Metastatic Liver Carcinoma in the Lung (tissue), 2 donors: ENCODE measurements around a stretch of chr6.

DNA sequence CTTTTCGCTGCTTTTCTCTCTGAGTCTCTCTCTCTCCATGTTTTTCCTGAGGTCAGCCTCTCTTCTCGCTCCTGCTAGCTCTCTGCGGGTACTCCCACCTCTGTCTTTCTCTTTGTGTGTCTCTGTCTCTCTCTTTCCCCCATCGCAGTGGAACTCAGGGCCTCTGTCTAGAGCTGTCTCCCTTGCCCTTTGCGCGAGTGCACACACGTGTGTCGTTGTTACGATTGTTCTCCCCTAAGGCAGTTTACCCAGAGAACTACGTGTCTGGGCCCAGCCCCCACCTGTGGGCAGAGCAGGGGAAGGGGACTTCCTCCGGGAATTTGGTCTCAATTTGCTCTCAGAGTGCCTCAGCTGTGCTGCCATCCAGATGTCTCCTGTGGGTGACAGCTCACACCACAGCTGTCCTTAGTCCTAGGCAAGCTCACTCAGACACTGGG, 2.3 kb downstream of the IRF4 start:
- PRO-cap, 2 experiments = no peak in any of the 2 experiments

DNA sequence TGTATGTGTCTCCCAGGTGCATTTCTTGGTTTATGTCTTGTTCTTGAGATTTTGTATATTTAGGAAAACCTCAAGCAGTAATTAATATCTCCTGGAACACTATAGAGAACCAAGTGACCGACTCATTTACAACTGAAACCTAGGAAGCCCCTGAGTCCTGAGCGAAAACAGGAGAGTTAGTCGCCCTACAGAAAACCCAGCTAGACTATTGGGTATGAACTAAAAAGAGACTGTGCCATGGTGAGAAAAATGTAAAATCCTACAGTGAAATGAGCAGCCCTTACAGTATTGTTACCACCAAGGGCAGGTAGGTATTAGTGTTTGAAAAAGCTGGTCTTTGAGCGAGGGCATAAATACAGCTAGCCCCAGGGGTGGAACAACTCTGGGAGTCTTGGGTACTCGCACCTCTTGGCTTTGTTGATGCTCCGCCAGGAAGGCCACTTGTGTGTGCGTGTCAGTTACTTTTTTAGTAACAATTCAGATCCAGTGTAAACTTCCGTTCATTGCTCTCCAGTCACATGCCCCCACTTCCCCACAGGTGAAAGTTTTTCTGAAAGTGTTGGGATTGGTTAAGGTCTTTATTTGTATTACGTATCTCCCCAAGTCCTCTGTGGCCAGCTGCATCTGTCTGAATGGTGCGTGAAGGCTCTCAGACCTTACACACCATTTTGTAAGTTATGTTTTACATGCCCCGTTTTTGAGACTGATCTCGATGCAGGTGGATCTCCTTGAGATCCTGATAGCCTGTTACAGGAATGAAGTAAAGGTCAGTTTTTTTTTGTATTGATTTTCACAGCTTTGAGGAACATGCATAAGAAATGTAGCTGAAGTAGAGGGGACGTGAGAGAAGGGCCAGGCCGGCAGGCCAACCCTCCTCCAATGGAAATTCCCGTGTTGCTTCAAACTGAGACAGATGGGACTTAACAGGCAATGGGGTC, 18.9 kb downstream of the IRF4 start:
- PRO-cap, 2 experiments = peak in 1 of 2 experiments; most common plus-strand start position 624 of the sequence (in 1)

DNA sequence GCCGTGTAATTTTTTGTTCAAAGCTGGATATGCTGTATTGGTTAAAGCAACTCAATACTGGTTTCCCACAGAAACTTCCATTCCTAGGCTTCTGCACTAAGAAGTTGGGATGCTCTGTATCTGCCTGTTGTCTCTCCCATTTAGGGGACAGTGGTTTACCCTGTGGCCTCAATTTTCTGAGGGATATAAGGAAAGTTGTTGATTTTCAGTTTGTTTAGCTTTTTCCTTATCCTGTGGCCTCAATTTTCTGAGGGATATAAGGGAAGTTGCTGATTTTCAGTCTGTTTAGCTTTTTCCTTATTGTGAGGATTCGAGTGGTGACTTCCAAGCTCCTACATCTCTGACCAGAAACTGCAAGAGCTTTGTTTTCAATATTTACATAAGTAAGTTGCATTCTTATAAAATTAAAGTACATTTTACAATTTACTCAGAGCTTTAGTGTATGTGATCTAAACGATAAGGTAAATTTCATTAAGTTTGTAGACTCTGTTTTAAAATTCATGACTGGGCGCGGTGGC, 15.6 kb upstream of the HUS1B start:
- PRO-cap, 2 experiments = no peak in any of the 2 experiments

DNA sequence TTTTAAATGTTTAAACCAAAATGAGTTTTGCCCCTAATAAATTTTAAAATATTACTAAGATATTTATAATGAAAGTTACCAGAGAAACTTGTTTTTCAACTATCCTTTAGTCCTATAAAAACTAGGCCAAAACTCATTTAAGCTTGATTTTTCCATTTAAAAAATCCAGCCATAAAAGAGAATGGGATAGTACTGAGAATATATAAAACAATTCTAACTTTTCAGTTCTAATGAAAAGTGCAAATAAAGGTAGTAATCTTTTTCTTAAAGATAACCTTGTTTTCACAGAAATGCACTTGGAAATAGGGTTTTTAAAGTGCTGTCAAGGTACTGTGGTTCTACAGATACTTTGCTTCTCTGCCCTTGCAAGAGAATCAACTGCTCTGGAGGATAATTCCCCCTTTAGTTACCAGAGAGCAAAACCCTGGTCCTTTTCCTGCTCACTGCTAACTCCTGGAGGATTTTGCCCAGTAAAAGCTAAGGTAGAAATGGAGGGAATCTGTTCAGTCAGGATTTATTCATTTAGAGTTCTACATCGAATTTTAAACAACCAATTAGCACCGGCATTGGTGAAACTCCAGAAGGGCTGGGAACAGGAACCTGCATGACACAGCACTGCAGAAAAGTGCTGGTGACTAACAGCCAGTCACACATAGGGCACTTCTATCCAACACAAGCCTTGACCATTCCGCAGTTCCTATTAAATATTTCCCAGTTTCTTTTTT, 11.3 kb downstream of the EXOC2 start:
- PRO-cap, 2 experiments = no peak in any of the 2 experiments

GRCh38 chr6:706082-706647, 13.2 kb upstream of the EXOC2 start:
- PRO-cap, 2 experiments = no peak in any of the 2 experiments

- PRO-cap, 2 experiments = no peak in any of the 2 experiments
Measured at GRCh38 chr6:884298-884928, 191.5 kb upstream of the EXOC2 start.

DNA sequence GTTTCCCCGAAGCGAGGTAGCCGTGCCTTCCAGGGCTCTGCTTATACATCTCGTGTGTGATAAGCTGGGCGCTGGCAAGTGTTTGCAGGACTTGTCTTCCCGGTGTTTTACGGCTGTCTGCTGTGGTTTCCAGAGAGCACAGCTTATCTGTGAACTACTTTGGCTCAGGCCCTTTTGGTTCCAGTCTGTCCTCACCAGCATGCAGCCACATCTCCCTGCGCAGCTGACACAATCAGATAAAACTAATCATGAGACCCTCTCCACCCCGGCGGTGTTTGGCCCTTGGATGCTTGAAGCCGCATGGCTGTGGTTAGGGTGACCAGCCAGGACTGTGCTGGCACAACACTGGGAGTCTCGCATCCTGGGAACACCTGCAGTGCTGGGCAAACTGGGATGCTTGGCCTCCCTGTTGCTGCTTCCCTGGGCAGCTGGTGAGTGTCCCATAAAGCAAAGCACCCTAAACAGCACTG, 241.8 kb upstream of the FOXQ1 start:
- PRO-cap, 2 experiments = no peak in any of the 2 experiments

- PRO-cap, 2 experiments = no peak in any of the 2 experiments
Measured at GRCh38 chr6:1296193-1296453, 15.8 kb upstream of the FOXQ1 start.

GRCh38 chr6:1385236-1385749, 4.1 kb upstream of the FOXF2 start:
- PRO-cap, 2 experiments = no peak in any of the 2 experiments

GRCh38 chr6:1575104-1576169, 34.3 kb upstream of the FOXC1 start:
- PRO-cap, 2 experiments = no peak in any of the 2 experiments

DNA sequence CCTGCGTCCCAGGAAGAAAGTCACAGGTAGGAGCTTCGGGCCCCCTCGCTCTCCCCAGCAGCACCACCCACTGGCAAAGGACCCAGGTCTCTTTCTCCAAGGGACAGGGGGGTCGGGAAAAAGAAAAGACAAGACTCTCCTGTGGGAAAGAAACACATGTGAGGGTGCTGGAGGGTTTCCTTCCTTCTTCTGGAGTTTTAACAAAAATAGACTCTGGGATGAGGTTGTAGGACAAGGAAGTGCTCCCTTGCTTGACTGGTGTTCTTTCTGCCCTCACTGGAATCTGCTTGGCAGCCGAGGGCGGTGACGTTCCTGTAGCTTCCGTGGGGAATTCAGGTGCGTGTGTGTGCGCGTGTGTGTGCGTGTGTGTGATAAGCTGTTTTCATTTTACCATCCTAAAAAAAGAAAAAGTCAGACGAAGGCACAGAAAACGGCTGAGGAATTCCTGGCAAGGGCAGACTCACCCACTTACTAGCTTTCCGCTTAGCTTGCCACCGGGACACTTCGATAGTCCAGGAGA, 16.2 kb upstream of the FOXC1 start:
- PRO-cap, 2 experiments = no peak in any of the 2 experiments

GRCh38 chr6:1606058-1606336, 3.7 kb upstream of the FOXC1 start:
- PRO-cap, 2 experiments = no peak in any of the 2 experiments

DNA sequence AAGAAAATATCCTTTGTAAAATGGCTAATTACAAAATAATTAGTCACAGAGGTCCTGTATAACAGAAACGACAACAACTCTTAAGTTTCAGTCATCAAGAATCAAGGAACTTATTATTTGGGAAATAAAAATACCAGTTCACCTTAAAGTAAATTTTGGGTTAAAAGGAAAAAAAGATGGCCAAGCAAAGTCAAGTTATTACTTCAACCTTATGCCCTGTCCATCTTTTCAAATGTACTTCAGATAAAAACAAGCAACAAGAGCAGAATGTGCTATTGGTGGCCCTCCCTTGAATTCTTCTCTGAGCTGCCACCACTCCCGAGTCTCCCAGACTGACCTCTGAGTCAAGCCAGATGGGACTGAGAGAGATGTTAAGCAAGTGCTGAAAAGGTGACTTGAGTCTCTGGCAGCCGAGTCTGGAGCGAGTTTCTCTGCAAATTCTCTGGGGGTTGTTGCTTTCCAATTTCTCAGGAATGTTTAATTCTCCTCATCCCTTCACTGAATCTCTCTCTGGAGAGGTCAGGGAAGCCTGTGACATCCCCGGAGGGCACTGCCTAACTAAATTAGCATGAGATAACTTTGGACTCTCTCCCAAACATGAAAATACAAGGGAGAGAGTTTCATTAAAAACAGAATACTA, 157.6 kb downstream of the FOXC1 start:
- PRO-cap, 2 experiments = no peak in any of the 2 experiments

DNA sequence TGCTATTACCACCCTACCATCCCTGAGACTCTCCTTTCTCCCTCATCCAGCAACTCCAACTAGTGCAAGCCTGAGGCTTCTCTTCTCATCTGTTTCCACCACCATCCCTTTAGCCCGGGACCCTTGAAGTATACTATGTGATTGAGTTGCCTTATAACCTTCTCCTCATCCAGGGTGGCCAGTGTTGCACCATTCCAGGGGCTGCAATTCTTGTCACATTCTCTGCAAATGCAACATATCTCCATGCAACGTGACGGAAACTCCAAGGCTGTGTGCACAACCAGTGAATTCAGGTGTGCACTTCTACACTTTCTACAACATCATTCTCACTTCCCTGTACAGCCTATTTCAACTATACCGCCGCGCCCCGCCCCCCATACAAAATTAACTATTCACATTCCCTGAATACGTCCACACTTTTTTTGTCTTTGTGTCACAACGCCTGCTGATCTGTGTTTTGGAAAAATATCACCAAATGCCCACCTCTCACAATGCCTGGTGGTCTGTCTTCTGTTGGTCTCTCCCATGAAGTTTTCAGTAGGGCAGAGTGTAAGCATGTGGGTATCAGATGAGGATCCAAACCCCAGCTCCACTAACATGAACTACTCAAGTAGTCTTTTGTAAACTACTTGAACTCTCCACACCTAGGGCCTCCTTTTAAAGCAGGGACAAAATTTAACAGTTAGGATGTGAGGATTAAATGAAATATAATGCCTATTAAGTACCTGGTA, 214.5 kb downstream of the FOXC1 start:
- PRO-cap, 2 experiments = no peak in any of the 2 experiments

- PRO-cap, 2 experiments = no peak in any of the 2 experiments
Measured at GRCh38 chr6:2034960-2035644, 210.3 kb downstream of the GMDS start.

GRCh38 chr6:2124269-2124740, 121.1 kb downstream of the GMDS start:
- PRO-cap, 2 experiments = no peak in any of the 2 experiments

DNA sequence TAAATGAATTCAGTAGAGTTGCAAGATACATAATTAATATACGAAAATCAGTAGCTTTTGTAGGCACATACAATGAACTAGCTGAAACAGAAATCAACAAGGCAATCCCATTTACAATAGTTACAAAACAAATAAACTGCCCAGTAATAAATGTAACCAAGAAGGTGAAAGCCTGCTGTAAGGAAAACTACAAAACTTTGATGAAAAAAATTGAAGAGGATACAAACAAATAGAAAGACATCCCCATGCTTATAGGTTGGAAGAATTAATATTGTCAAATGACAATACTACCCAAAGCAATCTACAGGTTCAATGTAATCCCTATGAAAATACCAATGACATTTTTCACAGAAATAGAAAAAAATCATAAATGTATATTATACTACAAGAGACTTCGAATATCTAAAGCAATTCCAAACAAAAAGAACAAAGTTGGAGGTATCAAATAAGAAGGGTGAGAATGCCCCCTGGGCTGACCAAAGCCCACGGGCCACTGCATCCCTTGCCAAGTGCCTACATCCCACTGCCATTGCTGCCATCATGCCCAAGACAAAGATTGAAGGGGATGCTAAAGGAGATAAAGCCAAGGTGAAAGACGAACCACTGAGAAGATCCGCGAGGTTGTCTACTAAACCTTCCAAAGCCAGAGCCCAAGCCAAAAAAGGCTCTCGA, 95.6 kb upstream of the GMDS start:
- PRO-cap, 2 experiments = no peak in any of the 2 experiments

GRCh38 chr6:2389350-2389594, 143.9 kb upstream of the GMDS start:
- PRO-cap, 2 experiments = no peak in any of the 2 experiments

GRCh38 chr6:2743838-2744574, 6.7 kb downstream of the MYLK4 start:
- PRO-cap, 2 experiments = no peak in any of the 2 experiments

GRCh38 chr6:2777325-2778181, 12.4 kb downstream of the WRNIP1 start:
- PRO-cap, 2 experiments = no peak in any of the 2 experiments